M059J (cell line): ENCODE data around the genes FAM172A, SLF1 and RFESD.

DNA sequence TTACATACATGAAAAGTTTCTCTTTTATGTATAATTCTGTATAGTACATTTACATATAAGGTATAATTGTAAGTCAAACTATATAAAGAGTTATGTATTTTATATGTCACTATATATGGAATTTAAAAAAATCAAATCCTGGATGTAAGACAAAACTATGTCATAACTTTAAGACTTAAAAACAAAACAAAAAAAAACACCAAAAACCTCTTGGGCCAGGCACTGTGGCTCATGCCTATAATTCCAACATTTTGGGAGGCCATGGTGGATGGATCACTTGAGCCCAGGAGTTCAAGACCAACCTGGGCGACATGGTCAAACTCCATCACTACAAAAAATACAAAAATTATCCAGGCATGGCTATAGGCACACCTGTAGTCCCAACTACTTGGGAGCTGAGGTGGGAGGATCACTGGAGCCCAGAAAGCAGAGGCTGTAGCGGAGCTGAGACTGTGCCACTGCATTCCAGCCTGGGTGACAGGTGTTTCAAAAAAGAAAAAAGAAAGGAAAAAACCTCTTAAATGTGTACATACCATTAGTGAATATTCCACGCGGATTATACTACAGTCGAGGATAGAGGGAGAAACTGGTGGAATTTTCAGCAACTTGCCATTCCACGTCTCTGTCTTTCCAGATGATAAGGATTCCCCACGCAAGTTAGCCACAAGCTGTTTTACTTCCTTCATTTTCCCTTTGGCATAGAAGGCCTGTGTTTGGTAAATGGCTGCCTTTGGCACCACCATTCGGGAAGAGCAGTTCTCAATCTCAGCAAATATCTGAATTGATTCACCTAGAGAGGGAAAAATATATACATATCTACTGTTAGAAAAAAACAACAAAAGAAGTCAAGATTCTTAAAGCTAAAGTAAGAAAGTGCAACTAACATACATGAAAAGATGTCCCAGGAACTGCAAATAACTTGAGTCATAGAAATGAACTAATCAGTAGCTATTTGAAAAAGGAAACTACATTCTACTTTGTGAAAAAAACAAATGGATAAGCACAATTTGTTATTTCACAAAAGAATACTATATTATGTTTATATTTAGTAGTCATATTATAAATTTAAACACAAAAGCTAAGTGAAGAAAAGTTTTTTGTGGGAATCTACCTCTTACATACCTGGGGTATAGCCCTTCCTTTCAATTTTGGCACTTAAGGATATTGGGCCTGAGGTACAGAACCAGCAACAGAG, 8.3 kb downstream of the ARRDC3 start:
- RAMPAGE, long total RNA: no peak

DNA sequence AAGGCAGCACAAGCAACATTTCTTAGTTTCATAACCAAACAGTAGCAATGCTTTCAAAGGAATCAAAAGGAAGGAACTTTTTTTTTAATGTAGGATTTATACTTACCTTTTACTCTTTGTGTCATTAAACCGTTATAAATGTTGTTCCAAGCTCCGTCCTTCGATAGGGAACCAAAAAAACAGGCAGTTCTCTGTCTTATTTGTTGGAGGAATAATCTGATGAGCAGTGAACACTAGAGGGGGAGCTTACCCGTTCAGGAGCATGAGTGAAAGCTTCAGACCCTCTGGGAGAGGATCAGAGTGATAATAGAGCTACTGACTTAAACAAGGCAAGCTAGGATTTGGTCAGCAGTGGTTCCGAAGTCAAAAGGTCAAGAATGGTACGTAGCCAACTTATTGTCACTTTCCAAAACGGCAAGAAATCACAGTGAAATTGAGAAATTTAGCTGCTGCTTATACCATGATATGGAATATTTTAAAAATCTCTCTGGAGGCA, 895.0 kb upstream of the NR2F1 start:
- RAMPAGE, long total RNA: no peak

DNA sequence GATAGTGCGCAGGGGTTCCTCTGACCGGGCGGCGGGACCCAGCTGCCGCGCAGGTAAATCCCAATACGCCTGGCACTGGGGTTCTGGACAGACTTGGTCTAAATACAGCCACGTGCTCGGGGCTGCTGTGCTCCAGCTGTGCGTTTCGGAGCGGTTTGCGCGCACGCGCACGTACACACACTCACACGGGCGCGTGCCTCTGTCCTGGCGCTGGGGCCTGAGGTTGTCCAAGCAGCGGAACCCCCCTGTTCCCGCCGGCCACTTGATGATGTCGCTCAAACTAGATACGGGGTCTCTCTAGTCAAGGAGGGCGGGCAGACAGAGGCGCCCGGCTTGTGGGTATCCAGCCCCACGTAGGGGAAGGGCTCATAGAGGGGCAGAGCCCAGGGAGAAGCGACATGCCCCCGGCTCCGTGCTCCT, 11.0 kb upstream of the NR2F1 start:
- RAMPAGE, long total RNA: no peak

- RAMPAGE, long total RNA: no peak
These were observed 5.6 kb downstream of the NR2F1 start for GRCh38 chr5:93588595-93589043.

DNA sequence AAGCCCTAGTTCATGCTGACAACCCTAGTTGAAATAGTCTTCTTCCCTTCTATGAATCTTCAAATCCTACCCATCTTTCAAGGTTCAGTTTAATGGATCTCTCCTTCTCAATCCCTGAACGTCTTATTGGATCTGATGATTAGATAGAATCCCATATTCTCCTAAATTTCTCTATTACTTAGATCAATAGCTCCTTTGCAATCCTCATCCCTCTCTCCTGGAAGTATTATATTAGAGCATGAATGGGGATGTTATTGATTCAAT, 45.1 kb downstream of the POU5F2 start:
- RAMPAGE, long total RNA: no peak

- RAMPAGE, long total RNA: no peak
These were observed at the start of gene FAM172A for GRCh38 chr5:94110838-94111909. Gene FAM172A (minus strand): TSS chr5:94111663.

DNA sequence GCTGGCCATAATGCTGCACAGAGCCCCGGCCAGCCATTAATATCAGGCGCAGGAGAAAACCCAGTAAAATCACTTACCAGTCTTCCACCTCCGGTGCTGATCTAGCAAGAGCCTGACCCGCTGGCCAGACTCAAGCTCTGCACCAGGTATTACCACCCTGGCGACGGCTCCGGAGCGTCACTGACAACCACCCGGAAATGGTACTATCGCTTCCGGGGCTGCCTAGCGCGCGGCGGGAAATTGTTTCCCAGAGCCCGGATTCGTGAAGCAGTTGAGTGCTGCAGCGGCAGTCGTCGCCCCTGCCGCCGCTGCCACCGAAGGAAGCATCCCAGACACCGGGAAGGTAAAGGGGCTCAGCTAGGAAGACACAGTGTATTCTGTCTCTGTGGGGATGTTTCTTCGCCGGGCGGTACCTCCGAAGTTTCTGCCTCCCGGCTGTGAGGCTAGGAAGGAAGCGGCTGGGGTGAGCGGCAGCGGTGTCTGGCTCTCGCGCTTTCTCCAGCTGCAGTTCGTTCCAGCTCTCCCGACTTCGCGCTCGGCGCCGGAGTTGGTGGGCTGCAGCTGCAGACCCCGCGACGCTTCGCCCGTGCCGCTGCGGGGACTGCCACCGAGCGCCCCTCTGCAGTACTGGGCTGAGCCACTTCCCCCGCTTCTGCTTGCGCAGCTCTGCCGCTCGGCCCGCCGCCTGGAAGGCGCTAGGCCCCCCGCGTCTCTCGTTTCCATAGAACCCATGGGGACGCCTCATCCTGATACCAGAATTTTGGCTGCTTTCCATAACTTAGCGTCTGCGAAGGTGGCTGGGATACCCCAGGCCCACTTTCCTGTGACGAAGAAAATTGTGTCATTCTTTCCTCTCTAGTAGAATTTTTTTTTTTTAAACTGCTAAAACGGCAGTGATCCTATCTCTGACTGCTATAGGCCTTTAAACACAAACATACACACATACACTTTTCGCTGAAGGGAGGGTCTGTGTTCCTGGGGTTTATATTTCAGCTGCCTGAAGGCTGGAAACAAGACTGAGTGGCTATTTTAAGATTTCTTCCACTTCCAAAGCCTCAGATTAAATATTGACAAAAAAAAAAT, at the start of gene SLF1:
TSS of gene SLF1 (plus strand) at position 247 of the 1,083 bp plus-strand sequence.
- RAMPAGE, long total RNA: no peak

DNA sequence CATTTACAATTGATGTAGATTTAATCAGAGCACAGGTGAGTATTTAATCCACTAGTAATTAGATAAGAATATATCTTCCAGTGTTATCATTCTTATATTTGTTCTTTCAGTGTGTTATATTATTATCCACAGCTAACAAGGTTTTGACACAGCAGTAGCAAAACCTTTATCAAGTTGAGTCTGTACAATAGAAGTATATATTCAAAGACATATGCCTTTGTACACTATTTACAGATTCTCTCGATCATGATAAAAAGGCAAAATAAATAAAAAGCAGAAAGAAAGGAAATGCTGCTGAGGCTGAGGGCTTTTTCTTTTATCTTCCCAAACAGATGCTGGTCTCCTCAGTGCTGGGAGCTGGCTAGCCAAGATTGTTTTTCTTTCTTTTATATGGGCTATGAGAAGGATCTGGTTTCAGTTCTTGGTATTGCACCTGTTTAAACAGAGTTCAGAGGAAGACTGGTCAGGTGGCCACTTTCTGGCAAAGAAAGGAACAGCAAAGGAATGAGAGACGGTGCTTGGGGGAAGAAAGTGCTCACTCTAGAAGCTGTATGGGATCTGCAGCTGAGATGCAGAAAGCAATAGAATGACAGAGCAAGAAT, 88.8 kb downstream of the SLF1 start:
- RAMPAGE, long total RNA: no peak

DNA sequence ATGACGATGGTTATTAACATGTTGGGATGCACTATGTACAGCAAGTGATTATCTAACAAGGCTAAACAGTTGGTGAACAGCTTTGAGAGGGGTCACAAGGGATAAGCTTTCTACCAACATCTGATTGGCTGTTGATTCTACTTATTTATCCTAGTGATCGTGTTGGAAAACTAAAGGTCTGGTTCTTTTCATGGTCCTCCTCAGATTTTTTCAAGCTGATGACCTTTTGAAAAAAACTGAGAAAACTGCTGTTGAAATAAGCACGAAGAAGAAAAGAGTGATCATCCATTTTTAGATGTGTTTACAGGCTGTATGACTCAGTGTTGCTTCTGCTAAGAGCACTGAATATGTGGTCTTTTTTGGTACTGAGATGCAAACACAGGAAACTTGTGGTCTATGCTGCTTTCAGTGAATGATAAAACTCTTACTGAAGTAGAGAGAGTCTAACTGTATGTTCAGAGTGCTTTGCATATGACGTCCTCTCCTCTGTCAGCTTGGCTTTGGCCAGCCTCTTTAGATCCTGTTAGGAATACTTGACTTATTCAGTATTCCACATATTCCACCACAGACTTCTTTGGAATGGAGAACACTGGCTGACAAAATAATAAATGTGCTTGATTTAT, 174.8 kb downstream of the SLF1 start:
- RAMPAGE, long total RNA: no peak

- RAMPAGE, long total RNA: no peak
These were observed 6.4 kb downstream of the SKIC3 start for GRCh38 chr5:95548368-95548784.

GRCh38 chr5:95620234-95621255, 658 bp downstream of the GPR150 start:
- RAMPAGE, long total RNA: no peak

DNA sequence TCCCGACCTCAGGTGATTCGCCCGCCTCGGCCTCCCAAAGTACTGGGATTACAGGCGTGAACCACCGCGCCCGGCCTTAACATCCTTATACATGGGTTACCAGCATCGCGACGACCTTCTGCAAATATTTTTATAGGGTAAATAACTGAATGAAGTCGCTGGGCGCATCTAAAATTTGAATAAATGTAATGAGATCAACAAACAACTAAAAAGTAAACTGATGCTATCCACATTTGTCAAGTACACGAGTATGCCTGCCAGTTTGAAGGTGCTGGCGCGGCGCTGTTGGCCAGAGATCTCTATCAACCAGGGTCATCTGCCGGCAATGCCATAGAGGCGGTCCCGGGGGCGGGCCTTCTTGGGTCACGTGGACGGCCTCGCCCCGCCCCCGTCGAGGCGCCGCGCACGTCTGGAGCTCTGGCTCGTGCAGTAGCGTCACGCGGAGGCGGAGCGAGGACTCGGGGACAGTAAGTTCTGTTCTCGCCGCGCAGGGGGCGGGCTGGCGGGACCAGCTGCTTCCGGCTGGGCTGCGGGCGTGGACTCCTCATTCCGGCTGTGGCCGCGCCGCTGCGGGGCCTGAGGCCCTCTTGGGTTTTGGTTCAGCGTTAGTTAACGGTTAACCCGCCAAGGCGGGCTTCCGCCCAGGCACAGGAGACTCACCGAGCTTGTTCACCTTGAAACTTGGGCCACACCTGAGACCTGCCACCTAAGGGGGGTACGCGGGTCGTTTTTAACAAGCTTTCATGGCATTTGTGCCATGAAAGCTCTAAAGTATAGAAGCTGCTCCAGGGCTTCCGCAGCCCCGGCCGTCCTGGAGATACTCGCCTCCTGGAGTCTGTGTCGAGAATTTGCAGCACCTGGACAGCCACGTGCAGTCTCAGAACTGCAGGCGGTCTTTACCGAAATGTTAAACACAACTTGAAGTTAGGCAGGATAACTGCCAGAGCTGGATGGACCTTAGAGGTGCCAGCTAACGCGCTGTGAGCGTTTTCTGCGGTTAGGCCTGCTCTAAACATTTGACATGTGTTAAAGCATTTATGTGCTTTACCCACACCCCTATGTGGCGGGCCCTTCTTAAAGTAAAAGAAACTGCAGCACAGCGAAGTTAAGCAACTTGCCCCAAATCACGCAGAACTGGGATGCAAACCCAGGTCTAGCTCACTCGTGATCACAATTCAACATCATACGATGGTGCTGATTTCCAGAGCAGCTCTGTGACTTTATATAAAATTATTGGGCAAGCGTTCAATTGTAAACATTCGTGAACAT, at the start of gene RFESD:
TSS of gene RFESD (plus strand) at position 427 of the 1,269 bp plus-strand sequence.
- RAMPAGE, long total RNA: no peak

- RAMPAGE, long total RNA: no peak
These were observed 20.8 kb upstream of the RHOBTB3 start for GRCh38 chr5:95710423-95710702.

- RAMPAGE, long total RNA: no peak
These were observed 18.8 kb upstream of the RHOBTB3 start for GRCh38 chr5:95712258-95712851.

DNA sequence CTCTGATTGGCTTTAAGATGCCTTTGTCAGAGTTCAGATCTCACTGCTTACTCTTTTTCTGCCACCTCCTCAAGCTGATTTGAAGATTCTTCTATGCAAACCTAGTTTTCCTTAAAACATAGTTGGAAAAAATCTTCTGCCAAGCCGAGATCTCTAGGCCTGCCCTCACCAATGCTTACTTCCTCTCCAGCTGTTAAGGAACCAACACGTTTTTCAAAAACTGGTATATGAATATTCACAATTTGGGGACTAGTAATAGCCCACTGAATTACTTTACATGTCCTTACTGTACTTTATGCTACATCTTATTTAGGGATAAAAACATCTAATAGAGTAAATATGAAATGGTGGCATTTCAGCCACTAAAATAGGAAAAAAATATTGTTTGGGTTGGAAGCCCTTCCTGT, 4.0 kb upstream of the RHOBTB3 start:
- RAMPAGE, long total RNA: no peak

GRCh38 chr5:95754105-95754559, 23.0 kb downstream of the RHOBTB3 start:
- RAMPAGE, long total RNA: no peak

DNA sequence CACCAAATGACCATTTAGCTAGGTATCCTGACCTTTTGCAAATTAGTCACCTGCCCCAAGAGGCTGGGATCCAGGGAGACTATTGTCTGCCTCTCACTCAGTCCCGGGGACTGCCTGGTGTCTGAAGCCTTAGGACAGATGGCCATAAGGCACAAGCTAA, 1.9 kb upstream of the GLRX start:
- RAMPAGE, long total RNA: no peak

GRCh38 chr5:96108554-96109190, 147.0 kb upstream of the ELL2 start:
- RAMPAGE, long total RNA: no peak

GRCh38 chr5:96110380-96110955, 148.8 kb upstream of the ELL2 start:
- RAMPAGE, long total RNA: no peak

GRCh38 chr5:96127365-96127659, 165.7 kb upstream of the ELL2 start:
- RAMPAGE, long total RNA: no peak